Prostate gland (tissue), 2 donors: ENCODE results near the genes FARSB, SCG2 and WDFY1.

GRCh38 chr2:222319632-222319946, 366 bp downstream of the ENSG00000288658 start:
- PRO-cap, result no peak
- RAMPAGE, long total RNA, 2 experiments, result no peak in any of the 2 experiments

- PRO-cap, result no peak
- RAMPAGE, long total RNA, 2 experiments, result no peak in any of the 2 experiments
Observed at GRCh38 chr2:222555029-222555773, 100.7 kb downstream of the FARSB start.

DNA sequence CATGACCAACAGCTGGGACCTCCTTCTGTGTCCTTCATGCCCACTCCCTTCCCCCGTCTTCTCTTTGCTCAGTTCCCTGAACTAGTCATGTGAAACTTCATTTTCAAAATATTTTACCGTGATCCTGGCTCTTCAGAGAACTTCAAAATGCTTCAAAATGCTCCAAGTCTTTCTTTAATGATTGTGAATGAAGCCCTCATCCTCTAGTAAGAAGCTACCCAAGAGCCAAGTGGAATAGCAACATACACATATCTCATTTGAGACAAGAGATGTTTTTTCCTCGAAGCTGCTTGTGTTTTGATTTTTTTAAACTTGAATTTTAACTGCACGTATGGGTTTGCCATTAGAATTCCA, 91.8 kb downstream of the FARSB start:
- PRO-cap, result no peak
- RAMPAGE, long total RNA, 2 experiments, result no peak in any of the 2 experiments

DNA sequence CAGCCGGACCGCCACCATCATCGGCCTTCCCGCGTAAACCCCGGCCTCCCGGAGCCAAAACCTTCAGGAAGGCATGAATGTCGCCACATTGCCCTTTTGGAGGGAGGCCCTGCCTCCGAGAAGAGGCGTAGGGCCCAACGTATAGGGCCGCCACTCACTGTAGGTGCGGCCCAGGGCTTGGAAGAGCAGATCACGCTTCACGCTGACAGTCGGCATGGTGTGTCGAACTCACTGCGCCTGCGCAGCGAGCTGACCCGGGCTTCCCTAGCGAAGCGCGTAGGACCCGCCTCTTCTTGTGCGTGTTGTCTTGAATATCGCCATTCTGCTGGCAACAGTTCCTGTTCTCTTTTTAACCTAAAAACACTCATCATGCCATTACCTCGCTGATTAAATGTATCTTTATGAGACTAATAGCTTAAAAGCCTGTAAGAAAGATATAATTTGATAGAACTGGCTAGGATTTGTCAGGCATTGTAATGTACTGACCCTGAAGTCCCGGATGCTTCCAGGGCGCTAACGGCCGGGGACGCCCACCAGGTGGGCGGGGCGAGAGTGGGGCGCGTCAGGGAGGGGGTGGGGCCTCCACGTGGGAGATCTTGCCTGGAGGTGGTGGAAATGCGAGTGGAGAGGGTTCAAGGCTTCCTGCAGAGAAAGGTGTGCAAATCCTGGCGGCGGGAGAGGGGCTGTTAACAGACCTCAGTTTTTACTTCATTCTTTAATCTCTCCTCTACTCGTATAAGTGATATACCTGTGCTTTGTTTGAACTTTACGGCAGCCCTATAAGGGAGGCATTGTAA, at the start of gene FARSB:
FARSB (minus strand) TSS at position 235 of the 797 bp plus-strand sequence.
- PRO-cap, result unidirectional peak, minus-strand start at position 235 of the sequence; bidirectional peak, plus-strand start at position 625 of the sequence, minus-strand start at position 501 of the sequence
- RAMPAGE, long total RNA, 2 experiments, result start-site peak on the minus strand in 2 of 2 experiments, centred at positions 221 to 223 of the sequence, 110 to 131 reads per replicate

DNA sequence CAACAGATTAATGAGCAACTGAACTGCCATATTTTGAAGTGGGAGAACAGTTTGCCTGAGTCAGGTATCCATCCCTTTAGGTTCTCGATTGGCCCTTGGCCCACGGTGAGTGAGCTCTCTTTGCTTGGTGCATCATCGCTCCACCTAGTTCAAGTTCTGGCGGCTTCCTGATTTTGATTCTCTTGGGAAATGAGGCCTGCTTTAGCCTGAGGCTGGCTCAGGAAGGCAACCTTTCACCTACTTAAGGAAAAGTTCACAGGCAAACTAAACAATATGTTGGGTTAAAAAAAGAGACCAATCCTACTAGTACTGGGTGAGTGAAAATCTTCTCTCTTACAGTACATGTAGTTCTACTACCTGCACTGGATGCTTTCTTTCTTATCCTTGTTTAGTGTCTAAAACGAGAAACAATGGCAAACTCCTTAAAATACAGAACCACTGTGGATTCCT, 935 bp upstream of the ACSL3 start:
- PRO-cap, result no peak
- RAMPAGE, long total RNA, 2 experiments, result no peak in any of the 2 experiments

DNA sequence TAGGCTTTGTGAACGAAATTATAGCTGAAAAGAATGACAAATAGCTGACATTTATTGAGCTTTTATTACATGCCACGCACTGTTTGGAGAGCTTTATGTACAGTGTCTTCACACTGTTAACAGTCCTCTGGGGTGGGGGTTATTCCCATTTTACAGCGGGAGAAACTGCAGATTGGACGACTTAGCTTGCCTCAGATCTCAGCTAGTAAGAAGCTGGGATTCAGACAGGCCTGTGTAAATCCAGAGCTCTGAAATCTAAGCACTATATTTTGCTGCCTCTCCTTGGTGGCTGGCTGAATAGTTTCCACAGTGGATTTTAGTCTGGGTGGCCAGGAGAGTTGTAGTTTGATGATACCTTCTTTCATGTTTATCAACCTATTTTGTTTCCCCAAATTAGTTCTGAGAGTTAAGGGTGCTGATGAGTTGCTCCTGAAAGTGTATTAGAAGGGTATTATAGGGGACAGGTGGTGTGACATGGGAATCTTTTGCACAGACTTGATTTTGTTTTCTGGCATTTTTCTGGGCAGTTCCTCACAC, 1.3 kb downstream of the ACSL3 start:
- PRO-cap, result no peak
- RAMPAGE, long total RNA, 2 experiments, result no peak in any of the 2 experiments

DNA sequence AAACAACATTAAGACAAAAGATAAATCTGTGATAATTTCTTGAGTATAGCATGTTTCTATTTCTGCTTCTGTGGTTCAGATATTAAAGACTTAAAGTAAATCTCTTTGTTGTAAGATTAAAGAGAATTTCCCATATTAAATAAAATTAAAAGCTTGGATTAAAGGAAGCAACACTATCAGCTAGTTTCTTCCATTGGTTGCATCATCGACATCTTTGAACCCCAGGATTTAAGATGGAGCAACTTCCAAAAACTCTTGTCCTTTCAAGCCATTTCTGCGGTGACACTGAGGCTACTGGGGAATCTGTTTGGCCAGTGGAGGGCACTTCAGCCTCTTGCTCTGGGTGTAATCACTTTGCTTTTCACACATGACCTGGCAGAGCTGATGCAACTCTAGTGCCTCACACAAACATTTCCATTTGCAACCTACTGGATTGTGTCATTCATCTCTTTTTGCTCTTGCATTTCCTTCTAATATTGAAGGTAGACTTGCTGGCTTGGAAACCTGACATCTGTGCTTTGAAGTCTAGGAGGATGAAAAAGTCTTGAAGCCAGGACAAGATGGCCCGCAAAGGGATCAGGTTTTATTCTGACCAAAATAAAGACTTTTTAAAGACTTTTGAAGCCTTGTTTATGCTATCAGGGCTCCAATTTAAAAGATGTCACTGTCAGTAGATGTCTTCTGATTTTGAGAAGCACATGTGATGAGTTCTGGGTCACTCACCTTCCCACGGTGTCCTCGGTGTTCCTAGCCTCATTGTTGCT, 70.0 kb upstream of the KCNE4 start:
- PRO-cap, result no peak
- RAMPAGE, long total RNA, 2 experiments, result no peak in any of the 2 experiments

DNA sequence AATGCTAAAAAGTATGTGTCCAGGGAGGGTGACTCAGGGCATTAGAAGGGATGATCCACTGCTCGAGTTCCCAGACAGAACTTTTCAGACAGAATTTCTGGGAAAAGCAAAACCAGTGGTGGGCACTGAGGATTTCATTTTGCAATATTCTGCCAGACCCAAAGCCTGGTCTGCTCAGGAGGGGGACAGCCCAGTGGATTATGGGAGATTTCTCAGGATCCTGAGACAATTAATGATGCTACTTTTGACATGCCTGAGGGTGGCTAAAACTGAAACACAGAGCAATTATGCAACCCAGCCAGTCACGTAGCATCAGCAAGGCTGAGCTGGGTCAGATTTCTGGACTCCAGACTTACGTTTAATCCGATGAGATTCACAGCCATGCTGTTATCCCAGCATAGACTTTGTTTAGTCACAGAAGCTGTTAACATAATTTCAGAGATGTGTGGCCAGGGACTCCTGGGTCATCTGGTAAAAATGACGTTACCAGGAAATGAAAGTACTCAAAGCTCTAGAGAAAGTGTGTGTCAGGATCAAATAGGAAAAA, 4.6 kb upstream of the KCNE4 start:
- PRO-cap, result no peak
- RAMPAGE, long total RNA, 2 experiments, result no peak in any of the 2 experiments

GRCh38 chr2:223602051-223602557, at the start of gene SCG2:
TSS of gene SCG2 (minus strand) at chr2:223602361.
- PRO-cap, result no peak
- RAMPAGE, long total RNA, 2 experiments, result start-site peak on the minus strand in 1 of 2 experiments, at chr2:223602351-223602361 at its widest, 7 reads per replicate

- PRO-cap, result no peak
- RAMPAGE, long total RNA, 2 experiments, result no peak in any of the 2 experiments
Observed at GRCh38 chr2:223723879-223724432, 113.4 kb downstream of the AP1S3 start.

DNA sequence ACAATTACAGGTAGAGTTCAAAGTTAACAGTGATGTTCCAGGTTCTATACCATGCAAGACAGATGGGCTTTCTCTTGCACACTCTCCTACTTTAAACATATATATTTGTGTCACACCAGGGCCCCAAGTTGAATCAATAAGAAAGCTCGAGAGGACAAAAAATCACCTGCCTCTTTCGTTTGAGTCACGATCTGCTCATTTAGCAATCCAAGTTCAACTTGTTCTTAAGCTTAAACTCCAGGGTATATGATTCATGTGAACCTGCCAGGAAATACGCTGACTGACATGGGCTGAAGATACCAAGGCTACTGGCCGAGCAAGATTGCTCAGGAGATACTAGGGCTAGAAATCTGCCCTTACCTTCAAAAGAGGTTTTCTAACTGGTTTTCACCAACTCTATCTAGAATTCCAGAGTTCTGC, 77.3 kb downstream of the AP1S3 start:
- PRO-cap, result no peak
- RAMPAGE, long total RNA, 2 experiments, result no peak in any of the 2 experiments

DNA sequence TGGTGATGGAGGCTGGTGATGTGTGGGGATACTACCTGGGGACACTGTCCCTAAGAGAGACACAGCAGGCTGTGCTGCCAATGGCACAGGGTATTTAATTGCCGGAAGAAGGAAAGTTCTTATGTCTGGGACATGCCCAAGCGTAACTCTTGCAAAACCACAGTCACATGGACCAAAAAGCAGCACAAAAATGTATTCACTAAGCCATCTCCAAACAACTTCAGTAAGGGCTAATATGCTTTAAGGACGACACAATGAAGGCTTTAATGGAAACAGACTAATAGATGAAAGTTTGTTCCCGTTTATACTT, 49.7 kb upstream of the AP1S3 start:
- PRO-cap, result bidirectional peak, plus-strand start at position 223 of the sequence, minus-strand start at position 52 of the sequence
- RAMPAGE, long total RNA, 2 experiments, result no peak in any of the 2 experiments

DNA sequence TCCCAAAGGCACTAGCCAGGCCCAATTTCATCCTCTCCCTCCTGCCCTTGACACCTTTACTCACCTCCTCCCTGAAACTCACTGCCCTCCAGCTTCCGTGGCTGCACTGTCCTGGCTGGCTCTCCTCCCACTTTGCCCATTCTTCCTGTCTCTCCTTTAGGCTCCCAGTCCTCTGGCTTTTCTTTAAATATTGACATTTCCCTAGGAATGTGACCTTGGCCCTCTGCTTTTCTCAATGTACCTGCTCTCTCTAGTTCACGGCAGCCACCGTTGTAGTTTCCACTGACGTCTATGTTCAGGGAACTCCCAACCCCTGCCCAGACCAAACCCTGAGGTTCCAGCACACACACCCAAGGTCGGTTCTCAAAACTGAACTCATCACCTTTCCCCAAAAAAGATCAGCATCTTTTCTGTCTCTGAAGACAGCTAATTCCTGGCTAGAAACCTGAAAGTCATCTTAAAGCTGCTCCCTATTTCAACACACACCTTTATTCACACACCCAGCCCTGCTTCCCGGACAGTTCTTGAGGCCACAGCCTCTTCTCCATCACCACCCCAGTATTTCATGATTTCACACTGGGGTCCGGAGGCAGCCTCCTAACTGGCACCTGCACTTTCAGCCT, 36.6 kb downstream of the WDFY1 start:
- PRO-cap, result no peak
- RAMPAGE, long total RNA, 2 experiments, result no peak in any of the 2 experiments

GRCh38 chr2:223944714-223945712, at the start of gene WDFY1:
TSS of gene WDFY1 (minus strand) at chr2:223945335.
- PRO-cap, result bidirectional peak, plus-strand start at chr2:223945463, minus-strand start at chr2:223945299
- RAMPAGE, long total RNA, 2 experiments, result start-site peak on the minus strand in 2 of 2 experiments, at chr2:223945290-223945339 at its widest, 505 to 696 reads per replicate

DNA sequence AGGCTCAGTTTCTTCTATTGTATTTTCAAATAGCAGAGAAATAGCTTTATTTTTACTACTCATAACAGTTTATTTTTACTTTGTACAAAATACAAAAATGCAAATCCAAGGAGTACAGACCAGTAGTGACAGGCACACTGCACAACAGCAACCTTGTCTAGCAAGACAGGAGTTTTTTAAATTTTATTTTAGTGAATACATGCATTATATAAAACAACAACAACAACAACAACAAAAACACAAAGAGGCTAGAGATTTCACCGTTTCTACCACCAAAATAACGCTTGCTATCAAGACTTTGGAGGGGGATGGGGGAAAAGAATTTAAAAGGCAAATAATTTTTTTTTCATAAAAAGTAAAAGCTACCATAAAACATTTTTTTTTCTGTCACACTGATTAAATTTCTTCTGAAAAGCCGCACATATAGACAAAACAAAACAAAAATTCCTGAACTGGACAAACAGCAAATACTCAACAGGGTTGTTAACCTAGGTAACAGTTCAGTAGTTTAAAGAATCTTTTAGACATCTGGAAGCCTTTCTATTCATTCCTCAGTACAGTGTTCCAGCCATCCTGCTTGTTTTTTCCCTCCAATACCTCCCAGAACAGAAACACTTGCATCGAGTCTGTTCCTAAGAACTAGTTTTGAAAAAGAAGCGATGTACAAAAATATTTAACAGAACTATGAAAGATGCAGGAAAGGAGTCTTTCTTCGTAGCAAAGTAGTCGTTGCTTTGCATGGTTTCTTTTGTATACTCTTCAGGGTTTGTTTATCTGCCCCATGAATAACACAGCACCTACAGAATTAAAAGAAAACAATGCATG, 18.1 kb downstream of the MRPL44 start:
- PRO-cap, result no peak
- RAMPAGE, long total RNA, 2 experiments, result start-site peak on the minus strand in 1 of 2 experiments, centred at position 703 of the sequence, 8 reads per replicate

- PRO-cap, result no peak
- RAMPAGE, long total RNA, 2 experiments, result no peak in any of the 2 experiments
Observed at GRCh38 chr2:224072217-224072662, 33.2 kb upstream of the SERPINE2 start.

GRCh38 chr2:224400838-224401607, 884 bp downstream of the FAM124B start:
- PRO-cap, result no peak
- RAMPAGE, long total RNA, 2 experiments, result no peak in any of the 2 experiments

GRCh38 chr2:225030303-225030575, 12.0 kb downstream of the DOCK10 start:
- PRO-cap, result no peak
- RAMPAGE, long total RNA, 2 experiments, result no peak in any of the 2 experiments

DNA sequence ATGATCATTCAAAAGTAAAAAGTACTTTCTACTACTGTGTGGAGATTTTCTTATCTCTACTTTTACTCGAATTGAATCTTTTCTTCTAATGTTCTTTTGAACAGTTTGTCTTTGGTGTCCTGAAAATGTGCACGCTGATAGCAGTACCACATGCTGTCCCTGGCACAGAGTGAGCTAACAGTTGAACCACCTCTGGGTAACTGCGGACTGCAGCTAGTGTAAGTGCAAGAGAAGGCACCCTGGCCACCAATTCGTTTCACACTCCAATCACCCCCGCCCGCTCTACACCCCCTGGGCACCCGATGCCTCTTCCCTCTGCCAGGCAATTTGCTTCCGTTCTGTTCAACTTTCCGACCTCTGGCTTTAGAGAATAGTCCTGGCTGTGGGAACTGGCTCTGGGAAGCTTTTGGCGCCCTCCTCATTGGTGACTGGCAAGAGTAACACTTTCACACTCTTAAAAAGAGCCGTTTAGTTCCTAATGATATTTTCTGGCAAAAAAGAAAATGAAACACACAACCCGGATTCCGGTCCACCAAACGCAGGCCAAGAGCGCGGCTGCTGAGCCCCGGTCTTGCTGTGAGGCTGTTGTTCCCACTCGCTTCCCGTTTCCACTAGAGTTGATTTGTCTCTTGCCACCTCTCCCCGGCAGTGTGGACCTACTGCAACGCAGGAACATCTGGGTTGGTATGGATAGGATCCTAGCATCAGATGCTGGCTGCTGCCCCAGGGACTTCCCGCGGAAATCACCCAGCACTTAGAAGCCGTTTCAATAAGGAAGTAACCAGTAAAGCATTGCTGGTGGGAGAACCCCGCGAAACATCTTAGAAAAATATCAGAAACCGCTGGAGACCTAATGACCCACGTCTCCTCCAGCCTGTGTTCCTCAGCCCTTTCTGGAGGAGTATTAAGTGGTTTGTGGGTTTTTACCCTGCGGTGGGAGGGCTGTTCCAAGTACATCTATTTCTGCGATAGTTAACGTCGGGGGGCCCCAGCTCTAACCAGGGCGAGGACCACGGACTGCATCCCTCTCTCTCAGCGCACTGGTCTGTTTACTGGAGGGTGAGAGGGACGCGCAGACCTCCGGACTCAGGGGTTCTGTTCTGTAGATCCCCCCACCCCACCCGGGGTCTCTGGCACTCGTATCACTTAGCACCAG, 1.1 kb downstream of the DOCK10 start:
- PRO-cap, result unidirectional peak, plus-strand start at position 784 of the sequence
- RAMPAGE, long total RNA, 2 experiments, result no peak in any of the 2 experiments

DNA sequence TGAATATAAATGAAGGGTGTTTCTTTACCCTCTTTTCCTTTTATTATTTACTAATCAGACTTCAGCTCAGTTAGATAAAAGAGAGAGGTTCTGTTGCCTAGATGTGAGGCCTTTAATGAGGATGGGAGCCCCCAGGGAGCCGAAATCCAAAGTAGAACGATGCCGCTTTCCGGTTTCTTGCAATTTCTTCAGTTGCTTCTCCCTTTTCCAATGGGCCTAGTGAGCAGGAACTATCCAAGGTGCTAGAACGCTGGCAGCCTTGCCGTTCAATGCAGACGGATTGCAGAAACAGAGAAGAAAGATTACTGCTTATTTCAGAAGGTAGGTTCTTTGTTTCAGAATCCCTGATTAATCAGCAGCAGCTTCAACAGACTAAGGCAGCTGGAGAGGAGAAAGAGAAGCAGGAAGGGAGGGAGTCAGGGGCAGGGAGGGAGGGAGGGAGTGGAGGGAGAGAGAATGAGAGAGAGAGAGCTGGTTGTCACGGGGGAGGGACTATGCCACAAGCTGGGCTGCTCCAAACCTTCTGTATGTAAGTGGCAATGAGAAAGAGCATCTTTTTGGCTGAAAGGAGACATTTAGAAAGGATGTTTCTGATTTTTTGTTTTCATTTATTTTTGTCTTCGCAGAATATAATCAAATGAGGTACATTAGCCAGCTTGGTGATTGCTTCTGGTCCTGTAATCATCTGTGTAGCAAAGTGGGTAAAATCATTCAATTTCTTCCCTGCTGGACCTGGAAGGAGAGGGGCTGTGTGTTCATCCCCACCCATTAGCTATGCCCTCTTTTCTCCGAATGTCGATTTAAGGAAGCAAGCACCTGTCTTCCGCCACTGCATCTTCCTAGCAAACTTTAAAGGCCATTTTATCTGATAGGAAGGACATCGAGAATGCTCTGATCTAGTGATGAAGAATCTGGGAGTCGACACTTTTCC, 690 bp downstream of the NYAP2 start:
- PRO-cap, result no peak
- RAMPAGE, long total RNA, 2 experiments, result no peak in any of the 2 experiments